ENCODE results near the gene CPAMD8.

DNA sequence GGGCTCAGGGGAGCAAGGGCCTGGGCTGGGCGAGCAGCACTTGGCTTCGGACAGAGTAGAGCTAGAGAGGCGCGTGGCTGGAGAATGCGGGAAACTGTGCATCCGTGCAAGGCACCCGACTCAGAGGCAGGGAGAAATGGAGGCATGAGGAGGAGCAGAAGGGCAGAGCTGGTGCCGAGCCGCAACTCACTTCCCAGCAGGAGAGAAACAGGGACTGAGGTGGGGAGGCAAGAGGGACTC, 10.8 kb downstream of the CHERP start:
- RRBS: no CpG with 5 or more reads among the region's 9 CpGs

DNA sequence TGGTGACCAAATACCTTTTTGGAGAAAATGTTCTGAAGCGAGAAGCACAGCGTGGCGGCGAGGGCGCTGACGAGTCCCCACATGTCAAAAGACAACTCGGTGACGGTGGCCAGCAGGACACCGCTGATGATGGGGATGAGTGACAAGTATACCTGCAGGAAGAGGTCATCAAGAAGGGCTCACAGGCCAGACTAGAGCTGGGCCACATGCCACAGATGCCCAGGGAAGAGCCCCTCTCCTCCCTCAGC, 4.3 kb downstream of the SLC35E1 start:
- RRBS: no CpG with 5 or more reads among the region's 9 CpGs

- RRBS: 85% methylated on average over 8 of the region's 21 CpGs
Observed at GRCh38 chr19:16569580-16570526, 2.4 kb downstream of the SLC35E1 start.

- RRBS: 63% methylated on average over 3 of the region's 9 CpGs
Observed at GRCh38 chr19:16586593-16586921, 14.3 kb upstream of the SLC35E1 start.

DNA sequence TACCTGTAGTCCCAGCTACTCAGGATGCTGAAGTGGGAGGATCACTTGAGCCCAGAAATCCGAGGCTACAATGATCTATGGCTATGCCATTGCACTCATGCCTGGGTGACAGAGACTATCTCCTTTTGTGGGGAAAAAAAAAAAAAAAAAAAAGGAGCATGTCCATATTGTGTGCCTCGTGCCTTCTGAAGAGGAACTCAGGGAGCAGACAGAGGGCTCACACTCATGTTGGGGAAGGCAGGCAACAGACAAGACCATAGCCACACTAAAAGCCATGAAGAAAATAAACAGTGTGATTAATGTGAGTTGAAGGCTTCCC, 20.8 kb downstream of the MED26 start:
- RRBS: no CpG with 5 or more reads among the region's 2 CpGs

DNA sequence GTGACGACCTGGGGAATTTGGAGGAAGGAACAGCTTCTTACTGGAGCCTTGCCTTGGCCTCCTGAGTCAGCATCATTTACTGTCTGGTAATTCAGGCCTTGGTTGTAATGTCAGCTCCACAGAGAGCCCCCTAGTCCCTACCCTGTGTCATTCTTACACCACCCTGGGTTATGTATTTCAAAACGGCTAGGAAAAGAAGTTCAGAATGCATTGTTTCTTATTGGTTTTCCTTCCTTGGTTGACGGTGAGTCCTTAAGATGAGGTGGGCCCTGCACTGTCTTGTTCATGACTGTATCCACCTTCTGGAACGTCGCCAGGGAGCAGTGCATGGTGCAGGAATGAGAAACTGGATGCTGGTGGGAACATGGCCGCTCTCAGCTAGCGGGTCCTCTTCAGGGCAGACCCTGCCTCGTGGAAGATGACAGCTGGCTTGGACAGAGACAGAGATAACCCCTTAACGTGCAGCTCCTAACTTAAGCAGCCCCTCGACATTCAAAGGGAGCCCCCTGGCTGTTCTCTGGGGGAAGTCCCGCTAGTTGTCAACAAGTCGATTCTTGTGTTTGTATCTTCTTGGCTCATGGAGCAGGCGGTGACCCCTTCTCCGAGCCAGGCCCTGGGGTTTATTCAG, 7.2 kb downstream of the SIN3B start:
- RRBS: no CpG with 5 or more reads among the region's 14 CpGs

- RRBS: 73% methylated on average over 2 of the region's 22 CpGs
Observed at GRCh38 chr19:16846738-16847362, 17.7 kb downstream of the SIN3B start.

GRCh38 chr19:17026435-17027661, at the start of gene CPAMD8:
Gene CPAMD8, minus strand, starts transcription at chr19:17026810.
- RRBS: 5% methylated on average over 14 of the region's 97 CpGs

GRCh38 chr19:17055583-17056283, 19.5 kb downstream of the HAUS8 start:
- RRBS: no CpG with 5 or more reads among the region's 24 CpGs

DNA sequence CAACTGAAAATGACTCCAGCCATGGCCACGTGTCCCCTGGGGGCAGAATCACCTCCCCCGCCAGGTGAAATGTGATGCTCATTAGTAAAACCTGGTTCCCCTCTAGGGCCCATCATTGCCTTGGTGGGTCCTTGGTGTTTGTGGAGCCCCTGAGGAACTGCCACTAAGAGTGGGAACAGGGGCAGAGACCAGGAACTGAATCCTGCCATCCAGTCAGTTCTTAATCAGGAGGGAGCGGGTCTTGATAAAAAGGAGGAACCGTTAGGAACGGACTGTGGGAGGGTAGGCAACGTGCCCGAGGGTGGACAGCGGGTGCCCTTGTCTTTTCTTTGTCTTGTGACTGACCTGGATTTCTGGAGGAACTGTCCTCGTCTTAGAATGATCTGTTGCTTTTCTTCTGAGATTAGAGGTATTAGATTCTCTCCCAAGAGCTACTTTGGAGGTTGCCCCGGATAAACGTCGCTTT, 3.5 kb downstream of the MYO9B start:
- RRBS: no CpG with 5 or more reads among the region's 12 CpGs

DNA sequence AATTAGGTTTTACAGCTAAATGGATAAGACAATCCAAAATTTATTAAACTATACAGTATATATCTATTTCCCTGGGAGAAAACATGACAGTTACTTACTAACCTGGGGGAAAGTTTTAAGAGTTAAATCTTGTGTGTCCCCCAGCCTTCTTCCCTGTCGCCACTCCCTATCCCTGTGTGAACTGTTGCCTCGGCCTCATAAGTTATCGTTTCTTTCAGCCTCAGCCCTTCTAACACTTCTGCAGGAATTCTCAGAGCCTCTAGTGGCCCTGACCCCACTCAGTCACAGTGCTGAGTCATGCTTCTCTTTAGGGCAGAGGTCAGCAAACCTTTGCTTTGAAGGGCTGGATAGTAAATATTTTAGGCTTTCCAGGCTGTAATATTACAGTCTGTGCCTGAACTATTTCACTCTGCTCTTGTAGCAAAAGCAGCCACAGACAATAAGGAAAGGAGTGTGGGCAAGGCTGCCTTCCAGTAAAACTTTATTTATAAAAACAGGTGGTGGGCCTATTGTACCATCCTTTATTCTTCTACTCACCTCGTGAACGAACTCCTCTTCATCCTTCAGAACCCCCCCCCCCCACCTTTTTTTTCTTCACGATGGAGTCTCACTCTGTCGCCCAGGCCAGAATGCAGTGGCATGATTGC, 22.0 kb downstream of the MYO9B start:
- RRBS: no CpG with 5 or more reads among the region's 7 CpGs

DNA sequence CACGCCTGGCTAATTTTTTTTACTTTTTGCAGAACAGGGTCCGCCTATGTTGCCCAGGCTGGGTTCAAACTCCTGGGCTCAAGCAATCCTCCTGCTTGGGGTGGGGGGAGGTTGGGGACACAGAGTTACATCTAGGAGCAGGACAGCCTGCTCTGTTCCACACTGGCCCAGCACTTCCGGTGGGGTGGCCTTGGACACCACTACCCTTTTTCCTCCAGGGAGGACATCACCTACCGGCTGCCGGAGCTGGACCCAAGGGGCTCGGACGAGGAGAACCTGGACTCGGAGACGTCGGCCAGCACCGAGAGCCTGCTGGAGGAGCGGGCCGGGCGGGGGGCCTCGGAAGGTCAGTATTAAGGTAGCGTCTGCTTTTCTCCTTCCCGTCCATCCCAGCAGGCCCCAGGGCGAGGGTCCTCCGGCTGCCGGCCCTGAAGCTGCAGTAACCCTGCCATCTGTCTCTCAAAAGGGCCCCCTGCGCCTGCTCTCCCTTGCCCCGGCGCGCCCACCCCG, 3.7 kb upstream of the USE1 start:
- RRBS: 93% methylated on average over 15 of the region's 25 CpGs

GRCh38 chr19:17323090-17323882, 11.4 kb downstream of the ANO8 start:
- RRBS: 38% methylated on average over 14 of the region's 47 CpGs

DNA sequence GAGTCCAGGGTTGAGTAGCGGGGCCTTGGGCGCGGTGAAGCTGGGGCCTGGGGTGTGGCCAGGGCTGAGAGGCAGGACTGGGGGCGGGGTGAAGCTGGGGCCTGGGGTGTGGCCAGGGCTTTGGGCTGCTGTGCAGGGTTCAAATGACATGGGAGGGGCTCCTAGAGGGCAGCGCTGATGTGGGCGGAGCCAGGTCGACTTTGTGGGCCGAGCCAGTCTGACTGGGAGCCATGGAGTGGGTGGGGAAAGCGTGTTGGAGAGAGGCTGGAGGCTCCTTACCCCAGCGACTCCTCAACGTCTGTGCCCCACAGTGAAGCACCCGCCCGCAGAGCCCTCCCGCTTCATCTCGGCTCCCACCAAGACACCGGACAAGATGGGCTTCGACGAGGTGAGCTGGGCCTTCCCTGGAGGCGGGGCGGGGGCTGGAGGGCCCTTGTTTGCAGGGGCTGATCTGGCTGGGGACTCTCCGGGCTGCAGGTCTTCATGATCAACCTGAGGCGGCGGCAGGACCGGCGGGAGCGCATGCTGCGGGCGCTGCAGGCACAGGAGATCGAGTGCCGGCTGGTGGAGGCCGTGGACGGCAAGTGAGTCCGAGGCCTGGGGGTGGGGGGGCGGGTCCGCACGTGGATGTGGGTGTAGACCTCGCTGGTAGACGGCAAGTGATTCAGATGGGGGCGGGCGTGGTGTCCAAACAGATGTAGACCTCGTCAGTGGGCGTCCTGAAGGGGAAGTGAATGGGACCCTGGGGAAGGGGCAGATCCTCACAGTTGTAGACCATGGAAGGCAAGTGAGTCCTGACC, 21.6 kb downstream of the COLGALT1 start:
- RRBS: 89% methylated on average over 13 of the region's 42 CpGs

DNA sequence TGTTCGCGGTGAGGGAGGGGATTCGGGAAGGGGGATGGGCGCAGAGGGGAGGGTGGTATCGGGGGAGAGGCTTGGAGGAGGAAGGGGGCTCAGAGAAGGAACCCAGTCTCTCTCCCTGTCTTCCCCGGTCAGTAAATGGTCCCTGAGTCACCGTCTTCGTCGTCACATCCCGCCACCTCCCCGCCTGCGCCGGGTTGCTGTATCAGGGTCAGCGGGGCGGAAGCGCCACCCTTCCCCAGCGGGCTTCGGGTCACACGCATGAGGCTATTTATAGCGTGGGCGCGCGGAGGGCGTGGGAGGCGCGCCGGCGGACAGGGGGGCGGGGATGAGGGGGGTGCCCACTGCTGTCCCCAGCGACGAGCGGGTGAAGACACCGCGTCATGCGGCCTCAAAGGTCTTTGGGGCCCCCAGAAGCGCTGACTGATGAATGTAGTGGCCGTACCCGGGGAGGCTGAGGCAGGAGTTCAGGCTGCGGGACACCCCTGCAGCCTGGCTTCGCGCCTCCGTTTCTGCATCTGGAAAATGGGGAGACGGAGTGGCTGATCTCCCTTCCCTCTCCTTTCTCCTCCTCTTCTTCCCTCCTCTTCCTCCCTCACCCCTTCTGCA, 7.9 kb downstream of the UNC13A start:
- RRBS: 4% methylated on average over 8 of the region's 43 CpGs

- RRBS: no CpG with 5 or more reads among the region's 31 CpGs
Observed at GRCh38 chr19:17686628-17687077, 1.5 kb downstream of the UNC13A start.

DNA sequence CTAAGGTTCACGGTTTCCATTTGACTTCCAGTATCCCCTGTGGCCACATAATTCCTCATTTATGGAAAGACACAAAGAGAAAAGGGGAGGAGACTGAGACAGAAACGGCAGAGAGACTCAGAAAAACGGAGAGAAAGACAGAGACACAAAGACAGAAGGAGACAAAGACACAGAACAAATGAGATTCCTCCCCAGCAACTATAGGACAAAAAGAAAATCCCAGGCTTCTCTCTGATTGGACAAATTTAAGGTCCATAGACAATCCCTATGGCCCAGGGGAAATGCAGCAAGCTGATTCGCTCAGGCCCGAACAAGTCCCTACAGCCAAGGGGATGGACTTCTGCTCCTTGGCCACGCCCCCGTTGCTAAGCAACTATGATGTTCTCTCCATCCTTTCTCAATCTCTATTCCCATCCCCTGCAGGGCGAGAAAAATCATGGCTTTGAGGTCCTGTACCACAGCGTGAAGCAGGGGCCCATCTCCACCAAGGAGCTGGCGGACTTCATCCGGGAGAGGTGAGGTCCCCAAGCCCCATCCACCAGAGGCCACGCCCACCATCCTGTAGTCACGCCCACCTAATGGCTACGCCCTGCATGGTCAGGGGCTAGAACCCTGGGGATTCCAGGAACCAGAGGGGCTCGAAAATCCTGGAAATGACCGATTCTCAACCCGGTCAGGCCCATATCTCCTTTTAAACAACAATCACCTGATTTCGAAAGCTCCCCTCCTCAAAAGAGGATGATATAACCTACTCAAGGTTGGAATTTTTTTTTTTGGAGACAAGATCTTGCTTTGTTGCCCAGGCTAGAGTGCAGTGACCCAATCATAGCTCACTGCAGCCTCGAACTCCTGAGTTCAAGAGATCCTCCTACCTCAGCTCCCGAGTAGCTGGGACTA, 11.3 kb downstream of the FCHO1 start:
- RRBS: no CpG with 5 or more reads among the region's 20 CpGs

DNA sequence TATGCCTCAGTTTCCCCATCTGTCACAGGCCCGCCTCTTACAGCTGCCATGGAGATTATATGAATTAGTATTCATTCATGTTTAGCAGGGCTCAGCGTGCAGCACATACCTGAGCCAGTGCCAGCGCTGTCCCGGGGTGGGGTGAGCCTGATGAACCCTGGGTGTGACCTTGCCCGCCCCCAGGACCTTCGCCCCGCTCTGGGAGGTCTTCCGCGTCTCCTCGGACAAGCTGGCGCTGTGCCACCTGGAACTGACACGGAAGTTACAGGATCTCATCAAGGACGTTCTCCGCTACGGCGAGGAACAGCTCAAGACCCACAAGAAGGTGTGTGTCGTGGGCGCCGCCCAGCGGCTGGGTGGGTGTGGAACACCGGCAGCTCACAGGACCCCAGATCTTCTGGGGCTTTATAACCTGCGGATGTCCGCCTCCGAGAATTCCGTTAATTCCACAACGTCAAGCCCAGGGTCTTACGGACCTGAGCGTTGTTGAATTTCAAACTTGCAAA, 15.3 kb downstream of the FCHO1 start:
- RRBS: no CpG with 5 or more reads among the region's 28 CpGs

DNA sequence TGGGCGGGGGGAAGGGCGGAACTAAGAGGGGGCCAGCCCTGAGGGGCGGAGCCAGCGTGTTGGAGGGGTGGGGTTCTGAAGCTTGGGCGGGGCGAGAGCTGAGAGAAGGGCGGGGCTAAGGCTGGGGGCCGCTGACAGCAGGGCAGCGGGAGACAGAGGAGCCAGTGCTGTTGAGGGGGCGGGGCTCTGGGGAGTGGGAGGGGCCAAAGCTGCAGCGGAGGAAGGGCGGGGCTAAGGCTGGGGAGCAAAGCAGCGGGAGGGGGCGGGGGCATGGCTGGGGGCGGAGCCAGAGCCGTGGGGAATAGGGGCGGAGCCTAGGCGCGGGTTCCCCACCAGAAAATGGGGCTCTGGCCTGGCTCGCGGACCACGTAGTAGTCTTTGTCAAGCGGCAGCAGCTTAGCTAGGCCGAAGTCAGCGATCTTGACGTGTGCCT, 9.6 kb upstream of the INSL3 start:
- RRBS: no CpG with 5 or more reads among the region's 26 CpGs

DNA sequence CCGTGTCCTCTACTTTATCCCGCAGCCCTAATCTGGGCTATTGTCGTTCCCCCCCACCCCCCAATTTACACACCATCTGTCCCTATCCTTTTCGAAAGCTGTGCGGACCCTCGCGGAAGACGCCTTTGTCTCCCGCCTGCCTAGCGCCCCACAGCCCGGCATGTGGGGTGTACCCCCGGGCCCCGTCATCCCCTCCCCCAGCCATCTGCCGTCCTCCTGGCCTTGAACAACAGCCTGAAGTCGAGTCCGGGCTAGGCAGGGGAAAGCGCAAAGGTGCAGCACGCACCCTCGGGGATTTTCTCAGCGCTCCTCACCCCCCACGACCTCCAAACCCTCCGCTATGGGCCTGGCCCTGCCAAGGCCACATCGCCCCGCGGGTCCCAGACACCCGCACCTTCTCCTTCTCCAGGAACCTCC, 16.1 kb downstream of the CCDC124 start:
- RRBS: 7% methylated on average over 5 of the region's 26 CpGs

Measured in islet of Langerhans (tissue), 1 donor.